Skeletal muscle tissue (tissue), 7 donors: ENCODE measurements around the genes TPTE and RBM11.

DNA sequence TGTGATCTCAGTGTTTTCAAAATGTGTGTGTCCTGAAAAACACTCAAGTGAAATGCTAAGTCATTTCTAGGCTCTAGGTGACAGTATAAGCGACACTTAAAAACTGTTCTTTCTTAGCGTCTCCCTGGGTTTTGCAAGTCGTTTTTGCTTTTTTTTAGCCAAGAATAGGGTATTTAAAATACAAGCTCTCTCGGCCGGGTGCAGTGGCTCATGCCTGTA is 5394.2 kb upstream of the TPTE start:
- PRO-cap, 3 experiments: peak in 1 of 3 experiments; most common plus-strand start position 63 of the sequence (in 1)
- RAMPAGE, long total RNA: no peak
- RRBS, 2 experiments: no CpG with 5 or more reads among the region's 5 CpGs

GRCh38 chr21:6371811-6372114 is 4149.6 kb upstream of the TPTE start:
- PRO-cap, 3 experiments: no peak in any of the 3 experiments
- RAMPAGE, long total RNA: no peak
- RRBS, 2 experiments: no CpG with 5 or more reads among the region's 7 CpGs

DNA sequence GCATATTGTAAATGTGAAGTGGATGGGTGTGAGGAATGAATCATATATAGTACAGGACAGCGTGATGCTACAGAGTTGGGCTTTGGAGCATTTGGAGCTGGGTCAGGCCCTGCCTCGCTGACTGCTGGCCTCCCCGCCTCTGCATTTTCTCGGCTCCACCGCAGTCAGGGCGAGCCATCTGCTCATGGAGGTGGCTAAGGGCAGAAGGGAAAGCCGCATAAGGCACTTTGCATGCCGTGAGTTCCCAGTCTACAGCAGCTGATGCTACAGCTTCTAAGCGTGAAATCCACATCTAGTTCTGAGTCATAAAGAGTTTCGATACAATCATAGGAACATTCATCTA is 2768.0 kb upstream of the TPTE start:
- PRO-cap, 3 experiments: no peak in any of the 3 experiments
- RAMPAGE, long total RNA: no peak
- RRBS, 2 experiments: no CpG with 5 or more reads among the region's 10 CpGs

GRCh38 chr21:8212793-8213413 is 2308.5 kb upstream of the TPTE start:
- PRO-cap, 3 experiments: no peak in any of the 3 experiments
- RAMPAGE, long total RNA: no peak
- RRBS, 2 experiments: no CpG with 5 or more reads among the region's 107 CpGs

DNA sequence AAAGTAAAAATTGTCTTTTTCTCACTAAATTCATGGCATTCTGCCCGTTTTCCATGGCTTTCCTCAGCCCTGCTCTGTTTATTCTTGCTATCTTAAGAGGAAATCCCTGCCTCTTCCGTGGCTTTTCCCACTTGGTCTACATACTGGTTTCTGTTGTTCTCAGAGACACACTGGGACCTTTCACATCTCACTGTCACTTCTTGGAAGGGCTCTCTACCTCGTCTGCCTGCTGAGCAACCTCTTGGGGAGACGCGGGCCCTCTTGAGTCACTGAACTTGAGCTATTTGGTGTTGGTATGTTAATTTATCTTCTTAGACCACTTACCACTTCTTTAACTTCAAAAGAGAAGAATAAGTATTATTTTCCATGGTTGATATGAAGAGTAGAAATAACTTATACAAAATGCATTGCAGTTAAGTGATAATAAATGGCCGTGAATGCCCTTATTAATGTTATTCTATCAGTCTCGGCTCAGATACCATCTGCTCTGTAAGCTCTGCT is 1671.5 kb upstream of the TPTE start:
- PRO-cap, 3 experiments: no peak in any of the 3 experiments
- RAMPAGE, long total RNA: no peak
- RRBS, 2 experiments: no CpG with 5 or more reads among the region's 7 CpGs

GRCh38 chr21:9129585-9130169 is 1391.7 kb upstream of the TPTE start:
- PRO-cap, 3 experiments: no peak in any of the 3 experiments
- RAMPAGE, long total RNA: no peak
- RRBS, 2 experiments: no CpG with 5 or more reads among the region's 30 CpGs

- PRO-cap, 3 experiments: no peak in any of the 3 experiments
- RAMPAGE, long total RNA: no peak
- RRBS, 2 experiments: 60 to 67% methylated on average over 15 to 16 of the region's 78 CpGs
Measured at GRCh38 chr21:10521113-10521741, at the start of gene TPTE. TSS of gene TPTE (plus strand) at chr21:10521583.

DNA sequence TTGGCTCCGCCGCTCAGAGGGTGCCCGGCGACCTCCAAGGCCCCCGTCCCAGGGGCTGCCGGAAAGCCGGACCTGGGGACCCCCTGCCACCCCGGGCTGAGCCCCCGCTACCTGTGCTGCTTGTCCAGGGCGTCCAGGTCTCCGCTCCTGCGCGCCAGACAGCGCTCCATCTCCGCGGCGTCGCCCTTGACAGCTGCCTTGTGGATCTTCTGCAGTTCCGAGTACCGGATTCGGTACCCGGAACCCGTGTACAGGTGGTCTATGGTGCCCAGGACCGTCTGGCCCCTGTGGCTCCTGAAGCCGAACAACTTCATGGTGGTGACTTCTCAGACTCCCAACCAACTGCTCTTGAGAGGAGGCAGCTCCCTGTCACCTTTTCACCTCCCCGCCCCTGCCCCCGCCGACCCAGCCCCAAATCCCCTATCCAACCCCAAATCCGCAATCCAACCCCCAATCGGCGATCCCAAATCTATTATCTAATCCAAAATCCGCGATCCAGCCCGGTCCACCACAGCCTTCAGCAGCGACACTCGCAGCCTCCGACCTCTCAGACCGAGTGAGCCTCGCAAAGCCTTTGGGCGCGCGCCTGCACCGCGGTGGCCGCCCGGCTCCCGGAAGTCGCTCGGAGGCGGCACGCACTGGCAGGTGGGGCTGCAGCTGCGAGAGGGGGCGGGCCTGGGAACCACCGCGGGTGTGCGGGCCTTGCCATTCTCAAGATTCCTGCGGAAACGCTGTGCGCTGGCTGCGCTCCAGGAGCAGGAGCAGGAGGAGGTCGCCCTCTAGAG is 231.0 kb downstream of the LIPI start:
- PRO-cap, 3 experiments: no peak in any of the 3 experiments
- RAMPAGE, long total RNA: no peak
- RRBS, 2 experiments: no CpG with 5 or more reads among the region's 61 CpGs

DNA sequence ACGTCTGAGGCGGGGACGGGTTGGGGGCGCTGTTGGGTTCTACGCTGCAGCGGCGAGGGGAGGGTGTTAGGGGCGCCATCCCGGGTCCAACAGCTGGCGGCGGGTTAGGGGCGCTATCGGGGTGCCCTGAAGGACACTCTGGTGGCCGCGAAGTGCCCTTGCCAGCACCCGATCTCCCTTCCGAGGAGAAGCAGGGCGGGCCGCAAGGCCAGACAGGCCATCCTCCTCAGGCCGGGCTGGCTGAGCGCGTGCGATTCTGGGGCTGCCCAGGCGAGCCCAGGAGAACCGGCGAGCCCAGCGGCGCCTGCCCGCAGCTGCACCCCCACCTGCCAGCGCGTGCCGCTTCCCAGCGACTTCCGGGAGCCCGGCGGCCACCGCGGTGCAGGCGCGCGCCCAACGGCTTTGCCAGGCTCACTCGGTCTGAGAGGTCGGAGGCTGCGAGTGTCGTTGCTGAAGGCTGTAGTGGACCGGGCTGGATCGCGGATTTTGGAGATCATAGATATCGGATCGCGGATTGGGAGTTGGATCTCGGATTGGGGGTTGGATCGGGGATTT is 147.0 kb downstream of the LIPI start:
- PRO-cap, 3 experiments: no peak in any of the 3 experiments
- RAMPAGE, long total RNA: no peak
- RRBS, 2 experiments: no CpG with 5 or more reads among the region's 54 CpGs

DNA sequence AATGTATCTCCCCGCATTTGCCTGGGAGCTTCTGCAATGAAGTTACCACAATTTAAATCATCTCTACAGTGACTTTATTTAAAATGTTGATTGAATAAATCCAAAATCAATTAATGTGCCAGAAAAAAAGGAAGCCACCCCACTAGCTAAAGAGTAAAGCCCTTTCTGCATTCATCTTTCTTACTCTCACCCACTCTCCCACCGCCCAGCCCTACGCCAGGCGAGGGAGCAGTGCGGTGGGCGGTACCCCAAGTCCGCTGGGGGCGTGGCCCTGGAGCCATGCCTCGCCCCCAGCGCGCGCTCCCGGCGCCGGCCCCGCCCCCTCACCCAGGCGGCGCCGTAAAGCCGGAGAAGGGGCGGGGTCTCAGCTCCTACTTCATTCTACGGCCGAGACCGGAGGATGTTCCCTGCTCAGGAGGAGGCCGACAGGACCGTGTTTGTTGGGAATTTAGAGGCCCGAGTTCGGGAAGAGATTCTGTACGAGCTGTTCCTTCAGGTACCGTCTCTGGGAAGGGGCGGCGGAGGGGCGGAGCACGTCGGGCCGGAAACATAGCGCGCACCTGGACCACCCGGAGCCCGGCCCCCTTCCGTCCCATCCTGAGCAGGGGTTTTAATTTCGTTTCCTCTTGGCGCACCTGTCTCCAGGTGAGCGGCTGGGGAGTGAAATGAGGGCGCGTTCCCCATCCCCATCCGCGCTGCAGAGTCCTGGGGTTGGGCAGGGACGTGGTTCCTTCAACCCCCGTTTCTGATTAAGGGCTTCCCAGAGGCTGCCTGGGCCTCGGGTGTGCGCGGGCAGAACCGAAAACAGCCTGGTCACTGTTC is at the start of gene RBM11:
Gene RBM11 (plus strand): TSS at position 371 of the 822 bp plus-strand sequence.
- PRO-cap, 3 experiments: peak in 1 of 3 experiments; most common plus-strand start position 367 of the sequence (in 1)
- RAMPAGE, long total RNA: no peak
- RRBS, 2 experiments: 3 to 6% methylated on average over 5 to 7 of the region's 54 CpGs

GRCh38 chr21:14744424-14744984 is 198.4 kb upstream of the SAMSN1 start:
- PRO-cap, 3 experiments: no peak in any of the 3 experiments
- RAMPAGE, long total RNA: no peak
- RRBS, 2 experiments: no CpG with 5 or more reads among the region's 3 CpGs

- PRO-cap, 3 experiments: no peak in any of the 3 experiments
- RAMPAGE, long total RNA: no peak
- RRBS, 2 experiments: no CpG with 5 or more reads among the region's 6 CpGs
Measured at GRCh38 chr21:14989187-14990043, 75.4 kb downstream of the NRIP1 start.

DNA sequence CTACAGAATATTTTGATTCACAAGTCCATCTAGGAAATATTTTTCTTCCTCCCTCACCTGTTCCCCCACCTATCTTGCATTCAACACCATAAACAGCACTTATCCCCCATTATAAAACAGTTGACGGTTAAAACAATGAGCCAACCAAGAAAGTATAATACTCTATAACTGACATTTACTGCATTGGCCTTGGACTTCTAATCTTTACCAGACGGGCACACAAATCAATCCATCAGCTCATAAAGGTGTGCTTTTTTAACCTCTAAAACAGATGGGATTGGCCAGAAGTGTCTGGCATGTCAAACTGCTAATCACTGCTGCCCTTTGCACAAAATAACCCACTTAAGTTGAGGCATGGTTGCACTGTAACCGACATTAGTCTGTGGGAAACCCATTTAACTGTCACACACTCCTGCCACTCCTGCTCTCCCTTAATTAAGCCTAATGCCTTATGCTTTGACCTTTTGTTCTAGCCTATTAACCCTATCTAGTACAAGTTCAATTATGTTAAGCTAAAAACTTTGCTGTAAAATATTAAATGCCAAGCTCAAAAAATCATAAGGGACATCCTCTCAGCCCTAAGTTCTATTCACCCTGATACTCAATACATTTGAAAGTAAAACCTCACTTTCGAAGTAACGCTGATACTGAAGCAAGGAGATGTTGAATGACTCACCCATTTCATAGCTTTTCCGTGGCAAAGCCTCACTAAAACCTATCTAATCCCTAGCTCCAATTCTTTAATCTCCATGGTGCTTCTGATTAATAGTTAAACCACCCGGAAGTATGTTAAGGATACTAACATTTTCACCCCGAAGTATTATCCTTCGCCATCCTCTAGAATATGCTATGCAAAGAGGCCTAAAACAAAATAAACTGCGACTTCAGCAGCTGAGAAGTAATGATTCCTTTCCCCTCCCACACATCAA is 13.0 kb downstream of the NRIP1 start:
- PRO-cap, 3 experiments: no peak in any of the 3 experiments
- RAMPAGE, long total RNA: no peak
- RRBS, 2 experiments: no CpG with 5 or more reads among the region's 10 CpGs

- PRO-cap, 3 experiments: no peak in any of the 3 experiments
- RAMPAGE, long total RNA: no peak
- RRBS, 2 experiments: no CpG with 5 or more reads among the region's 9 CpGs
Measured at GRCh38 chr21:15060499-15061639, 3.9 kb downstream of the NRIP1 start.

- PRO-cap, 3 experiments: peak in 1 of 3 experiments; most common plus-strand start chr21:15121787 (in 1)
- RAMPAGE, long total RNA: no peak
- RRBS, 2 experiments: no CpG with 5 or more reads among the region's 4 CpGs
Measured at GRCh38 chr21:15121607-15122056, 56.8 kb upstream of the NRIP1 start.

- PRO-cap, 3 experiments: no peak in any of the 3 experiments
- RAMPAGE, long total RNA: no peak
- RRBS, 2 experiments: no CpG with 5 or more reads among the region's 11 CpGs
Measured at GRCh38 chr21:15138426-15139161, 73.8 kb upstream of the NRIP1 start.

DNA sequence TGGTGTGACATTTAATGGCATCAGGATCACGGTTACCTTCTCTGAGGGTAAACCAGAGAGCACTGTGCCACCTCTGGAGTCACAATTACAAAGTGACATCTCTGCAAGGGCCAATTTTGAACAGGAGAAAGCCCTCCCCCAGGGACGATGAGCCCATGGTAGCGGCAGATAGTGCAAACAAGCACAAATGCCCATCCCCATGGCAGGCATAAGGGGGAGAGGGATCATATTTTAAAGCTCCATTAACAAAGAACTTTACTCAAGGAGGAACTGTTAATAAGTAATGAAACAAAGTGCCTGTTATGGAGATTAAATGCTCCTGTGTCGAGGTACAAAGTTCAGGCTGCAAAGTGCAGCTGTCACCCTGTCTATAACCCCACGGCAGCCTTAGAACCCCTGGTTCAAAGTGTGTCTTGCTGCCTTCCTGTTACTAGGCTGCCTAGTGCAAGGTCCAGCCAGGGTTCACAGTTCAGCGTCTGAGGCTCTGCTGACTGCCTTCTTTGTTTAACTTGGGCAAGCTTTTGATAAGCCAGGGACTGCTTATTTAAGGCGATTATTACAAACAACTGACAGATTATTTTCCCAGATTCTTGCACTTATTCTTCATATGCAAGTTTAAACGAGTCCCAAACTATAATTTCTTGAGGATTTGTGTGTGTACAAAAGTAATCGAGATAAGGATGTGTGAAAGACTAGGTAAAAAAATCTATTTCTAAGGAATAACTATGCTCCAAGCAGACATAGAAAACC is 75.7 kb upstream of the NRIP1 start:
- PRO-cap, 3 experiments: no peak in any of the 3 experiments
- RAMPAGE, long total RNA: no peak
- RRBS, 2 experiments: no CpG with 5 or more reads among the region's 9 CpGs

DNA sequence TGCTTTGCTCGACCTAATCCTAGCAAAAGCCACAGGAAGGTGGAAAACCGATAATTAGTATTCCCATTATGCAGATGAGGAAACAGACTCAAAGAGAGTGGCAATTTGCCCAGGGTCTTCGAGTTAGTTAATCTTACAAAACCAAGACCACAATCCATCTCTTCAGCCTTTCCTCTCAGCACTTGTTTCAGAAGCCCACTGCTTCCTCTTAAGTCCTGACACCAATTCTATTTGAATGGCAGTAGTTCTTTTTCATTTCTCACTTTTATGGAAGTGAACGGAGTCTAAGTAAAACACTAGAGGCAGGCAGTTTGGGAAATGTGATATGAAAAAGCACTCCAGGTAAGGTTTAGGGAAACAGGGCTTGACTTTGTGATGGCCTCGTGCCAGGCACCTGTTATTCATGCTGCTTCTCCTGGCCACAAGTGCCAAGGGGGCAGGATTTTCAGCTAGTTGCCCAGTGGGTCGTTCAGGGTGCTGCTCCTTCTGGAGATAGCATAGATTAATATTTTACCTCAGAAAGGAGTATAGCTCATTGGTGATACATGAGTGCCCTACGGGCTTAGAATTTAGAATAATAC is 76.6 kb upstream of the NRIP1 start:
- PRO-cap, 3 experiments: no peak in any of the 3 experiments
- RAMPAGE, long total RNA: no peak
- RRBS, 2 experiments: no CpG with 5 or more reads among the region's 7 CpGs

DNA sequence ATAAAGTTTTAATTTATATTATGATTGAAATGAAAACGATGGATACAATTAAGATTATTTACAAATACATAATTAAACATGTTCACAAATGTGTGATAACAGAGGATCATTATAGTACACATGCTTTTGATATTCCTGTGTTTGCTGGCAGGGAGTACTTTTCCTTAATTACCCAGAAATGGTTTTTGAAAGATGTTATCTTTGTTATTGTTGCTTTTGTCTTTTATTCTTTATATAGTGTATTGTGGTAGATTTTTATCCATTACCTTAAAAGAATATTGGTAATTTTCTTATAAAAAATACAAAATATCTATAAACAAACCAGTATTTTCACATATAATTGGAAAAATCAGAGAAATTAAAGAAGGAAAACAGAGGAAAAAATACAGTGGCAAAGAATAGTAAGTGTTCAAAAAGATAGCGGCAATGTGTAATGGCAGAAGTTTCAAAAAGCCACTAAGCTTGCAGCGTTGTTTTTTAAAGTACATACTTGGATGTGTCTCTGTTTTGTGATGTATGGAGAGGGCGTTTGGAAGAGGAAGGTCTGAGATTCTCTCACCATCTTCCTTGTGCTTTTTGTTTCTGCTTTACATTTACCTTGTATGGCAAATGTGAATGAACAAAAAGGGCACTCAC is 75.8 kb downstream of the USP25 start:
- PRO-cap, 3 experiments: no peak in any of the 3 experiments
- RAMPAGE, long total RNA: no peak
- RRBS, 2 experiments: no CpG with 5 or more reads among the region's 4 CpGs

DNA sequence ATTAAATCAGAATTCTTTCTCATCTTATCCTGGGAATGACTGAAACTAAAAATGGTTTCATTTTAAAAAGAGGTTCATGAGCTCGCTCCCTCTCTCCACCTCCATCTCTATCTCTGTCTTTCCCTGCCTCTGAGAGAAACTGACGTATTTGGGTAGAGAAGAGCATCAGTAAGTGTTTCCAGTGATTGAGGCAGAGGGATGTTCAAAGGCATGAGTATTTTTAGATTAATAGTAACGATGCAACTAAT is 349.0 kb downstream of the USP25 start:
- PRO-cap, 3 experiments: no peak in any of the 3 experiments
- RAMPAGE, long total RNA: no peak
- RRBS, 2 experiments: no CpG with 5 or more reads among the region's 3 CpGs